Thyroid gland (tissue), 7 donors: Measurements from ENCODE around the gene IGLL1.

DNA sequence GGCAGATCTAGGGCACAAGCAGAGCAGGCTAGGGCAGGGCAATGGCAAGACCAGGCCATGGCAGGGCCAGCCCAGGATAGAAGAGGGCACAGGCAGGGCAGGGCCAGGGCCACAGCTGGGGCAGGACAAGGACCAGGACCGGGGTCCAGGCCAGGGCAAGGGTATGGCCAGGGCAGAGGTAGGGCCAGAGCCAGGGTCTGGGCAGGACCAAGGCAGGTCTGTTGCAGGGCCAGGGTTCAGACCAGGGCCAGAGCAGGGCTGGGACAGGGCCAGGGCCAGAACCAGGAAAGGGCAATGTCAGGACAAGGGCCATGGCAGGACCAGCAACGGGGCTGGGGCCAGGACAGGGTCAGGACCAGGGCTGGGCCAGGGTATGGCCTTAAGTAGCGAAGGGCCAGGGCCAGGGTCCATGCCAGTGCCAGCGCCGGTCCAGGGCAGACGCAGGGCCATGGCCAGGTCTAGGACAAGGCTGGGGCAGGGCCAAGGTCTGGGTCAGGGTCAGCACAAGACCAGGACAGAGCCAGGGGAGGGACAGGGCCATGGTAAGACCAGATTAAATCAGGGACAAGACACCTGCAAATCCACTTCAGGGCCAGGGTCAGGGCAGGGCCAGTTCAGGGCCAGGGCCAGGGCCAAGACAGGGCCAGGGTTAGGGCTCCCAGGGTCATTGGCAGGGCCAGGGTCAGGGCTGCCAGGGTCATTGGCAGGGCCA, 47.1 kb downstream of the VPREB1 start:
- PRO-cap, 2 experiments, result no peak in any of the 2 experiments
- RAMPAGE, long total RNA, 5 experiments, result no peak in any of the 5 experiments

DNA sequence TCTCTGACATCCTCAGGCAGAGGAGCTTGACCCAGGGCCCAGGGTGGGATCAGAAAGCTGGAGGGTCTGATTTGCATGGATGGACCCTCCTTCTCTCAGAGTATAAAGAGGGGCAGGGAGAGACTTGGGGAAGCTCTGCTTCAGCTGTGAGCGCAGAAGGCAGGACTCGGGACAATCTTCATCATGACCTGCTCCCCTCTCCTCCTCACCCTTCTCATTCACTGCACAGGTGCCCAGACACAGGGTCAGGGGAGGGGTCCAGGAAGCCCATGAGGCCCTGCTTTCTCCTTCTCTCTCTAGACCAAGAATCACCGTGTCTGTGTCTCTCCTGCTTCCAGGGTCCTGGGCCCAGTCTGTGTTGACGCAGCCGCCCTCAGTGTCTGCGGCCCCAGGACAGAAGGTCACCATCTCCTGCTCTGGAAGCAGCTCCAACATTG, 77.8 kb downstream of the VPREB1 start:
- PRO-cap, 2 experiments, result no peak in any of the 2 experiments
- RAMPAGE, long total RNA, 5 experiments, result no peak in any of the 5 experiments

DNA sequence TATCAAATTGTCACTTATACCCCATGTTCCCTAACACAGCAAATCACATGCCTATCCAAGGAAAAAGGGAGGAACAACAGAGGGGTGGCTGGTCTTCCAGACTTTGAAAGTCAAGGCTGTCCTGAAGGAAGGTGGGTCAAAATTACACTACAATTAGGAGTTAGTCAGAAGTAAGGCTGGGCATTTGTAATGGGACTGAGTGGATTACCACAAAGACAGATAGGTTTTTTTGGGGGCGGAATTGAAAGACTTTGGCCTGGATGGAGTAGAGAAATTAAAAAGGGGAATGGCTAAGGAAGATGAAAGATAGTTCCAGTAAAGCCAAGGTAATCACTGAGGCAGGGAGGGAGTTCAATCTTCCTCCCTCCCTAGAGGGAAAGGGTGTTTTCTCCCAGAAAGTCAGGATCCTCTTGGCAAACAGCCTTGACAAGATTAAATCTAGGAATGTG, 5.8 kb downstream of the PRAME start:
- PRO-cap, 2 experiments, result no peak in any of the 2 experiments
- RAMPAGE, long total RNA, 5 experiments, result no peak in any of the 5 experiments

DNA sequence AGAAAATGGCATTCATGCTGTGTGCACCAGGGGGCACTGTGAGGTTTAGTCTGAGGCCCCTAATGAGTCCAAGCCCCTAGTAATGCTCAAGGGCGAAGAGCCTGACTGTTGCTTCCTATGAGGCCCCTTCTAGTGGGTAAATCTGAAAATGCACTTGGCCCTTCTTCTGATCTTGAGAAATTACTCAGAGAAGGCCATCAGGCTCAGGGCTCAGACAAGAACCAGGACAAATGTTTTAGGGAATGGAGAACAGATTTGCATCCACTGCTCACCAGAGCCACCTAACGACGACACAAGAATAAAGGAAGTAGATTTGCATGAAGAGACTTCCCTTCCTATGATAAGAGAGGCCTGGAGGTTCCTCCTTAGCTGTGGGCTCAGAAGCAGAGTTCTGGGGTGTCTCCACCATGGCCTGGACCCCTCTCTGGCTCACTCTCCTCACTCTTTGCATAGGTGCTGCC, 75.9 kb downstream of the GGTLC2 start:
- PRO-cap, 2 experiments, result no peak in any of the 2 experiments
- RAMPAGE, long total RNA, 5 experiments, result start-site peak on the plus strand in 3 of 5 experiments, centred at positions 370 to 381 of the sequence, 11 to 384 reads per replicate

GRCh38 chr22:22752725-22753419, 108.5 kb downstream of the GGTLC2 start:
- PRO-cap, 2 experiments, result no peak in any of the 2 experiments
- RAMPAGE, long total RNA, 5 experiments, result no peak in any of the 5 experiments

GRCh38 chr22:22856149-22856696, 31.4 kb upstream of the IGLL5 start:
- PRO-cap, 2 experiments, result no peak in any of the 2 experiments
- RAMPAGE, long total RNA, 5 experiments, result no peak in any of the 5 experiments

DNA sequence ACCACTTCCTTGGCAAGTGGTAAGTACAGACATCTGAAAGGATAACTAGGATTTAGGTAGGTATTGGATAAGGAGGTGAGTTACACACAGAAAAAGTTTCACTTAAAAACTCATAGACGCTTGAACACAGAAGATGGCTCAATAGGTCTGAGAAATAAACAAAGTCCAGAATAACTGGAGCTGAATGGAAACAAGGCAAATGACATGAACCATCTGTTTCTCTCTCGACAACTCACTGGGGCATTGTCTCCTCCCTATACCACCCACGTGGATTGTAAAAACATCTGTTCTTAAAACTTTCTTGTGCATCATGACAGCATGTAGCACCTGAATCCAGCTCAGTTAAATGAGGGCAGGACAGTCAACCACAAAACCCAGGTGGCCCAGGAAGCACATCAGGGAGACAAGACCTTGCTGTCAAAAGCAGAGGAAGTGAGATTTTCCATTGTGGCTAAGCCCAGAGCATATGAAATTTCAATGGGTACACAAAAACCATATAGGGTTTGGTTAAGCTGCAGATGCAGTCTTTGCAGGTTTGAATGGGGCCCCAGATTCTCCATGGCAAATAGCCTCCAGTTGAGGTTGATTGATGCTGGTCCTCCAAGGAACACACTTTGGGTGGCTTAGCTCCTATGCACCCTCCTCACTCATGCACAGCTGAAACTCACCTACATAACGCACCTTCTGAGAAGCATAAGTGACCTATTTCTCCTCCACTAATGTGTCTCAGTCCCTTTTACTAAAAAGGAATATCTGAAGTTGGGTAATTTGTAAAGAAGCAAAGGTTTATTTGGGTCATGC, 21.9 kb upstream of the IGLL5 start:
- PRO-cap, 2 experiments, result no peak in any of the 2 experiments
- RAMPAGE, long total RNA, 5 experiments, result no peak in any of the 5 experiments

GRCh38 chr22:22929272-22929791, 41.7 kb downstream of the IGLL5 start:
- PRO-cap, 2 experiments, result no peak in any of the 2 experiments
- RAMPAGE, long total RNA, 5 experiments, result no peak in any of the 5 experiments

GRCh38 chr22:22968372-22968758, 80.7 kb downstream of the IGLL5 start:
- PRO-cap, 2 experiments, result no peak in any of the 2 experiments
- RAMPAGE, long total RNA, 5 experiments, result no peak in any of the 5 experiments

GRCh38 chr22:23067789-23068049, 2.6 kb upstream of the GNAZ start:
- PRO-cap, 2 experiments, result no peak in any of the 2 experiments
- RAMPAGE, long total RNA, 5 experiments, result no peak in any of the 5 experiments

DNA sequence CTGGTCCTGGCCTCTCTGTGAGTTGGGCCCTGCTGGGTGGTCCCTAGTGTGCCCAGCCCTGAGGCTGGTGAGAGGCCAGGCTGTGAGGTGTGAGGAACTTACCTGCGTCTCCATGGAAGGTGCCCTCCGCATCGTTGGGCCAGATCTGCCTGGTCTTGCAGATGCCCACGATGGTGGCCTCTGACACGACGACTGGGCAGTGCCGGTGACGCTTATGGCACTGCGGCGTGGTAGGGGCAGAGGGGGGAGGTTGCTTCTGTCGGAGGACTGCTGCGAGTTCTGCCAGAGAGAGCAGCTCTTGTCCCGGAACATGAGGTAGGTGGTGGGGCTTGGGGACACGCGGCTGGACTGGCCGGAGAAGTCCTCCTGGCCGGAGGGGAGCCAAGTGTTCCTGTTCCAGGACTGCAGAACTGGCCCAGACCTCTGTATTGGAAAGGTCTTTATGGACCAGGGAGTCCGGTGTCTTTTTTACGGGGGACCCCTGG, 451 bp upstream of the BCR start:
- PRO-cap, 2 experiments, result no peak in any of the 2 experiments
- RAMPAGE, long total RNA, 5 experiments, result no peak in any of the 5 experiments

GRCh38 chr22:23248580-23248826, 68.2 kb downstream of the BCR start:
- PRO-cap, 2 experiments, result peak in 1 of 2 experiments; most common plus-strand start chr22:23248720 (in 1)
- RAMPAGE, long total RNA, 5 experiments, result no peak in any of the 5 experiments

GRCh38 chr22:23264570-23265102, 84.3 kb downstream of the BCR start:
- PRO-cap, 2 experiments, result peak in 1 of 2 experiments; most common plus-strand start chr22:23264892 (in 1)
- RAMPAGE, long total RNA, 5 experiments, result no peak in any of the 5 experiments

DNA sequence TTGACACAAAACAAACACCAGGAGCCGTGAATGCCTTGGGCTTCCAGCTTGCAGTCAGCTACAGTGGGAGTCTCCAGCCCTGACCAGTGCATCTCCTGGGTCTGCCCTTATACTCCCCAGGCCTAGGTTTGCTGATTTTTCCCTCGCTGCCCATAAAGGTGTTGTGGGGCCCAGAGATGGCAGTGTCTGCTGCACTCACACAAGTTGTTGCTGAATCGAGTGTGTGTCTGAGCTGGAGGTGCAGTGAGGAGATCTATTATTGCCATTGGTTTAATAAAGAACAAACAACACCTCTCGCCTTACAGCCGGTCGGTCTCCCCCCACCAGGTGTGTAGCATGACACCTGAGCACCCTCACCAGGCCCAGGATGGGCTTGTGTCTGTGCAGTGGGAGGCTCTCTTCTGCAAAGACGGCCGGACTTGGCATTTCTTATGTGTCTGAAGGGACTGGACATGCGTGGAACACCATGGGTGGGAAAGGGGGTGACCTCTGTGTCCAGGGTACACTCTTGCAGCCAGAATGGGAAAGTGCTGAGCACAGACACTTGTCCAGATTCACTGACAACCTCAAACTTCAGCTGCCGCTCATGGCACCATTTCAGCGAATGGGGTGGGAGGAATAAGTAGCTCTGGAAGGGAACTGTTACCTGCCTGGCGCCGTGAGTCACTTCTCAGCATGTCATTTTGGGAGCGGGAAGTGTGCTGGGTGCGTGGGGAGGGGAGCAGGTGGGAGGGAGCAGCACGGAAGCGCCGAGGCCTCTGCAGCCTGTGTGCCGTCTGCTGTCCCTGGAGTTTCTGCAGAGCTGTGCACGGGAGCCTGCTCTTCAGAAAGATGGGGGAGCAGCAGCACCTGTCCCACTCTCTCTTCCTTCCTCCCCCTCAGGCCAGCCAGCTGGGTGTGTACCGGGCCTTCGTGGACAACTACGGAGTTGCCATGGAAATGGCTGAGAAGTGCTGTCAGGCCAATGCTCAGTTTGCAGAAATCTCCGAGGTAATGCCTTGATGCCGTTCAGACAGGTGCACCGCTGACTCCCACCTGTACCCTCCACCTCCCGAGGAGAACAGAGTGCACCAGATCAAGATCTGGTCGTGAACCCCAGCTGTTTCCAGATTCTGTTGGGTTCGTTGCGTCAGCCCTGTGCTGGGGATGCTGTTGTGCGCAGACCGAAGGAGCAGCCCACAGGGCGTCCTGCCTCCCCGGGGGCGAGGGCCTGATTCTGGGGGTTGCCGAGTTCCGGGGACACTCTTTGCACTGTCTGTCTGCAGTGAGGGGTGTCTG, 87.7 kb downstream of the BCR start:
- PRO-cap, 2 experiments, result no peak in any of the 2 experiments
- RAMPAGE, long total RNA, 5 experiments, result no peak in any of the 5 experiments

- PRO-cap, 2 experiments, result no peak in any of the 2 experiments
- RAMPAGE, long total RNA, 5 experiments, result no peak in any of the 5 experiments
Measured at GRCh38 chr22:23270003-23270514, 89.8 kb downstream of the BCR start.

- PRO-cap, 2 experiments, result no peak in any of the 2 experiments
- RAMPAGE, long total RNA, 5 experiments, result no peak in any of the 5 experiments
Measured at GRCh38 chr22:23273389-23273990, 93.2 kb downstream of the BCR start.

GRCh38 chr22:23306336-23307167, 126.2 kb downstream of the BCR start:
- PRO-cap, 2 experiments, result peak in 1 of 2 experiments; most common plus-strand start chr22:23306683 (in 1)
- RAMPAGE, long total RNA, 5 experiments, result no peak in any of the 5 experiments

- PRO-cap, 2 experiments, result no peak in any of the 2 experiments
- RAMPAGE, long total RNA, 5 experiments, result no peak in any of the 5 experiments
Measured at GRCh38 chr22:23518306-23519249, 61.5 kb downstream of the IGLL1 start.

DNA sequence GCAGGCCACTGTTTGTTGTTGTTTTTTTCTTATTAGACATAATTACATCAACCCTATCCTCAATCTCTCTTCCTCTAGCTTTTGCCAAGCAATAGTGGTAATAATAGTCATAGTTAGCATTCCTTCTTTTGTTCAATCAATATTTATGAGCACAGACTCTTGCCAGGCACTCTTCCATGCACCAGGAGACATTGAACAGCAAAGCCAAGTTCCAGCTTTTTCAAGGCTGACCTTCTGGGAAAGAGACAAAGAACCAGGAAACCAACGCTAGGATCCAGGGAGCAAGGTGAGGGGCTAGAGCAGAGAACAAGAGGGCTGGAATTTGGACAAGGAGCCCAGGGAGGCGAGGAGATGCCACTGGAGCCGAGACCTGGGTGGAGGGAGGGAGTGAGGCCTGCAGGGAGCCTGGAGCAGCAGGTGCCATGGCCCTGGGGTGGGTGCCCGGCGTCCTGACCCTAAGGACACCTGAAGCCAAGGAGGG, 52.8 kb downstream of the IGLL1 start:
- PRO-cap, 2 experiments, result no peak in any of the 2 experiments
- RAMPAGE, long total RNA, 5 experiments, result start-site peak on the plus strand in 1 of 5 experiments, centred at position 206 of the sequence, 25 reads per replicate

DNA sequence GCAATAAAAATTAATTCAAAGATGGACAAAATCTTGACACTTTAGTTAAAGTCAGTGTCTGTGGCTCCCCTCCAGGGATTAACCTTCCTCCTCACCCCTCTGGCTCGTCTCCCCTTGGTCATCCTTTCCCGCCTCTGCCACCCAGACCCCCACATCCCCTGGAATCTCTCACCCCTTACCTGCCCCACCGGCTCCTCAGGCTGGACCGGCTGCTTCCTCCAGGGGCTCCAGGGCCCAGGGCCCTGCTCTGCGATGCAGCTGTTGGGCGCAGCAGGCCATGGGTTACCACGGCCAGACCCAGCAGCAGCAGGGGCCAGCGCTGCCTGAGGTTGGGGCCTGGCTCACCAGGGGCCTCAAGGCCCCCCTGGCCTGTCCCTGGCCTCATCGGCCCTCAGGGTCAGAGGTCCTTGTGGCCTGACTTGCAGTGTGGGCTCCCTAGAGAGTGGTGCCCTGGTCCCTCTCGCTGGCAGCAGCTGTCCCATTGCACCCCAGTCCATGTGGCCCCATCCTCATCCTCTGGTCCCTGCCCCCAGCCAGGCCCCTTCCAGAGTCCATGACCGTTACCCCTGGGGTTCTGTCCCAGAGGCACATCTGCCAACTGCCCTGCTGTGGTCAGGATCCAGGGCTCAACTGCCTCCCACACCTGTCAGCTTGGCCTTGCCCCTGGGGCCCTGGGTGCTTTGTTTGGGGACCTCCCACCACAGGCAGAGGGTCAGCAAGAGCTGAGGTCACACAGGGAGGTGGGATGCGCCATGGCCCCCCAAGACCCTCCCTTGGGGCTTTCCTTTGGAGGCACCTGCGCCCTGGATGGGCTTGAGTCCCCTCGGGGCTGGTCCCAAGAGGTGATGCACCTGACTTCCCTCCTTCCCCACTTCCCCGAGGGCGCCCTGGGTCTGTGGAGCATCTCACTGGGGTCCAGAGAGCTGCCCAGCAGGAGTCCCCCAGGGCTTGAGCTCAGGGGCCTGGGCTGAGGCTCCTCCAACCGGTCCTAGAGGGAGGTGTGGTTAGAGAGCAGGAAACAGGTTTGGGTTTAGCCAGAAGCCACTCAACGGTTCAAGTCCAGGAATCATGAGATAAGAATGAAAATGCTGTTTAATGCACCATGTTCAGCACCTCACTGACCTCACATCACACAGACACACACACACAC, at the start of gene IGLL1:
IGLL1 (minus strand) TSS at position 485 of the 1,150 bp plus-strand sequence.
- PRO-cap, 2 experiments, result no peak in any of the 2 experiments
- RAMPAGE, long total RNA, 5 experiments, result no peak in any of the 5 experiments